Measurements from ENCODE around the genes KIAA0408 and C6orf58.

GRCh38 chr6:127458772-127459764, at the start of gene KIAA0408:
Gene KIAA0408 (minus strand): TSS chr6:127459389.
- RRBS = no CpG with 5 or more reads among the region's 8 CpGs

- RRBS = no CpG with 5 or more reads among the region's 3 CpGs
These were observed at the start of gene C6orf58 for GRCh38 chr6:127577041-127577561. Gene C6orf58 (plus strand): TSS chr6:127577174.

GRCh38 chr6:127592888-127593965, 16.3 kb downstream of the C6orf58 start:
- RRBS = no CpG with 5 or more reads among the region's 36 CpGs

GRCh38 chr6:128313870-128314918, 206.2 kb downstream of the PTPRK start:
- RRBS = no CpG with 5 or more reads among the region's 2 CpGs

DNA sequence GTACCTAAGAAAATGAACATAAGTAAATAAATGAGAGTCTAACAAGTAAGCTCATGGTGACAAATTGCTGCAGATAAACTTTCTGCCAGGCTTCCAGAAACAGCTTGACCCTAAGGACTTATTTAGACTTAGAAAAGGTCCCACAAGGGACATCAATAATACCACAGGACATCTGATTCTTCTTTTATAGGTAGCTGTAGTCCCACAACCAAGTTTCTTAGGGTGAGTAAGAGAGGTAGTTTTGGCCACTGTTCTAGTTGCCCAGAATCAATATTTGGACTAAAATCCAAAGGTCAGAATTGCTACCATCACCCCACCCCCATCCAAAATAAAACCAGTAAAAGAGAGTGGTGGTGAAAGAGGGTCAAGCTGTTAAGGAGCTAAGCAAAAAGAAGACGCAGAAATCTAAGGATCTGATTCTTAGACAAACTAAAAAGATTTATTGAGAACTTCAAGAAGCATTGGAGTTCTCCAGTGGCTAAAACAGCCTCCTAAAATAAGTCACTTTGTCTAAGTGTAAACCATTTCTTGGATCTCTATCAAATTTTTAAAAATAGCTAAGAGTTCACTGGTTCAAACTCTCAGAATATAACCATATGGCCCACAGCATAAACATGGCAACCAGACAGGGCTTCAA, 180.6 kb downstream of the PTPRK start:
- RRBS = no CpG with 5 or more reads among the region's 1 CpG

DNA sequence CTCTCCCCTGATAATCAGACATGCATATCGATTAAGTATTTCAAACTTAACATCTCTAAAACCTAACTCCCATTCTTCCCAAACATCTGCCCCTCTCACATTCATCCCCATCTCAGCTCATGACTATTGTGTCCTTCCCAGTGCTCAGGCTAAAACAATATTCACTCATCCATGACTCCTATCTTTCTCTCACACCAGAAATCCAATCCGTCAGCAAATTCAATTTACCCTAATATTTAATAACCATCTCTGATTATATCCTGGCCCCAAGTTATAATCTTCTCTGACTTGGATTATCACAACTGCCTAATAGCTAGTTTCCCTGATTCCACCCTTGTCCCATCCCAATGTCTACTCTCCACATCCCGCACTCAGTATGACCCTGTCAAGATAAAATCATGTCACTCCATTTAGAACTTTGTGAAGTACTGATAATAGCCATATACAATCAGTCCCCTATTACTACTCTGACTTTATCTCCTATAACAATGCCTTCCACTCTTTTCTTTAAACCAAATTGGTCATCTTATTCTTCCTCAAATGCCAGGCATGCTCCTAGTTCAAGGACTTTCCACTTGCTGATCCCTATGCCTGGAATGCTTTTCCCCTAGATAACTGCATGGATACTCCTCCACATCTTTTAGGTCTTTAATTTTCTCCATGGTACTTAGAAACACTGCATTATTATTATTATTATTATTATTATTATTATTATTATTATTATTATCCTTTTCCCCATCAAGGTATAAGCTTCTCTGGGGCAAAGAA, 145.8 kb downstream of the PTPRK start:
- RRBS = no CpG with 5 or more reads among the region's 3 CpGs

- RRBS = no CpG with 5 or more reads among the region's 2 CpGs
These were observed 15.0 kb downstream of the PTPRK start for GRCh38 chr6:128505459-128505678.

DNA sequence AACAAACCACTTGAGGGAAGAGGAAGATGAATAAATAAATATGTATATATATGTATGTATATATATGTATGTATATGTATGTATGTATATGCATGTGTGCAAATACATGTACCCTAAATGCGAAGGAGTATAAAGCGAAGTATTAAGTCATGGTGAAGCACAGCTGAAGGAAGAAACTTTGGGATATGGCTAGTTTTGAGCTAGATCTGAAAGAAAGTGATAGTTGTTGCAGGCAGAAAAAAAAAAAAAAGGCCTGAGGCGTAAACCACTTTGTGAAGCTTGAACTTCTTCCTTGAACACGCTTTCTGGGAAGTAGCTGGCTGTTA, 6.2 kb upstream of the PTPRK start:
- RRBS = no CpG with 5 or more reads among the region's 4 CpGs

- RRBS = no CpG with 5 or more reads among the region's 2 CpGs
These were observed 5.3 kb downstream of the LAMA2 start for GRCh38 chr6:128888194-128888733.

DNA sequence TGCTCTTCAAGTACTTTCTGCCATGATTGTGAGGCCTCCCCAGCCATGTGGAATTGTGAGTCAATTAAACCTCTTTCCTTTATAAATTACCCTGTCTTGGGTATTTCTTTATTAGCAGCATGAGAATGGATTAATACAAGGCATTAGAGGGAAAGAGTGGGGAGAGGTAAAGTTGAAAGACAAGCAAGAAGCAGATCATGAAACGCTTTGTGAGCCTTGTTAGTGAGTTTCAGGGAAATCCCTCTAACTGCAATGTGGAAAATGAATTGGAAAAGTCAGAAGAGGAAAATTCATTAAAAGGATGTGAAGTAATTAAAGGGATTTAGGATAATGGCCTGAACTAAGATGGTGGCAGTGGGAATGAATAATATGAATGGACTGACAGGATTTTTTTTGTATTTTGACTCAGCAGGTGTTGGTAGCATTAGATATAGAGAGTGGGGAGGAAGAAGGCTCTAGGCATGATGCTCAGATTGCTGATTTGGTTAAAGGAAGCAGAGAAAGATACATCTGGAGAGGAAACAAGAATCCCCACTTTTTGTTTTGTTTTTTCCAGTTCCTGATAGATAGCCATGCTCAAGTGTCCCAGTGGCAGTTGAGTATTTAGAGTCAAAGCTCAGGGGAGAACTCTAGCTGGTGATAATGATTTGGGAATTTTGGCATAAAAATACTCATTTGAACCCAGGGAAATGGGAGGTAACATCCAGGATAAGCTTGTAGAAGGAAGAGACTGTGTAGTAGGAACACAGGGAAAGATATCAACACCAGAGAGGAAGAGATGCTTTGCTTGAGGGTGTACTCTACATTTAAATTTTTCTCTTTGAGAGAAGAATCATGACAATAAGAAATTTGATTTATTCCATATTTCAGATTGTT, 93.1 kb downstream of the LAMA2 start:
- RRBS = no CpG with 5 or more reads among the region's 1 CpG

DNA sequence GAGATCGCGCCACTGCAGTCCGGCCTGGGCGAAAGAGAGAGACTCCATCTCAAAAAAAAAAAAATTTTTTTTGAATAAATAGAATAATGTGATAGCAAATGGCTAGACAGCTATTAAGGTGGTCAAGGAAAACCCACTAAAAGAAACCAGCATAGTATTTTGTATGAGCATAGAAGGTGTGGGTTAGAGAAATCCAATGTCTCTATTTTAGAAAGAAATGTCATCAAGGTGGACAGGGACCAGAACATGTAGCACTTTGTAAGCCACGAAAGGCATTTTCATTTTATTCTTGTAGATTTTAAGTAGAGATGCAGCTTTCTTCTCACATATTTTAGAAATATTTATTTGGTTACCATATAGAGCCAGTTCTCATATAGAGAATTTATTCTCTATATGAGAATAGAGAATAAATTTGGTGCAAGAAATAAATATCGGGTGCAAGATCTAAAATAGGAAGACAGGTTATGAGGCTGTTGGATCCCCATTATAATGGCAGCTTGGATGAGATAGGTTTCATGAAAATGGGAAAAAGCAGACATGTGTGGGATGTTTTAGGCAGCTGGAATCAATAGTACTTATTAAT, 130.5 kb downstream of the LAMA2 start:
- RRBS = no CpG with 5 or more reads among the region's 6 CpGs

- RRBS = no CpG with 5 or more reads among the region's 1 CpG
These were observed 332.2 kb downstream of the ARHGAP18 start for GRCh38 chr6:129377675-129378307.

DNA sequence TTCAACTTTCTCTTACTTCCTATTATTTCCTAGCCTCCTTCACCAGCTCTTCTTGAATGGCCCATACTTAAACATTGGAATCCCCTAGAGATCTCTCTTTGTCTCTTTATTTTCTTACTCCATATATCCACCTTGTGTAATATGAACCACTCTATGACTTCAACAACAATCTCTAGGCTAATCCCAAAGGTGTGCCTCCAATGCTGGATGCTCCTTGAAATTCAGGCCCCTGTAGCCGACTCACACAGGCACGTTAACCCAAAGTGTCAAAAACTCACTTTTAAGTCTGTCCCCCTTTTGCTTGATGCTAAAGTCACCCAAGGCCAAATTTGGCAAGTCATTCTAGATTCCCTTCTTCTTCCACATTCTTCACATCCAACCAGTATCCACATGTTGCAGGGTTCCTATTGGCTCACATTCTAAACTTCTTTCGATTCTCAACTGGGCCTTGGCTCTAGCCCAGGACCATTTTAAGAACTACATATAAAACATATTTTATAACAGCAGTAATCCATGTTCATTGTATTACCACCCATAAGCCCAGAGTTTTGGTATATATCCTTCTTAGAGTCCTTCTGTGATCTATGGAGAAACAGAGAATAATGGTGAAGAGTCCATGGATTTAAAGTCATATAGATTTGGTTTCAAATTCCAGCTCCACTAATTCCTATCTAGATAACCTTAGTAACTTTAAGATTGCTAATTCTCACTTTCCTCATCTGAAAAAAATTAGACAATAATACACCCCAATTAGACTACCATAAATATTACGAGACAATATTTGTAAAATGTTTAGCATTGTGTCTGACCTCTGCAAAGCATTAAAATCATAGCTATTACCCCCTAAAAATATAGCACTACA, 115.4 kb downstream of the ARHGAP18 start:
- RRBS = no CpG with 5 or more reads among the region's 4 CpGs

GRCh38 chr6:129749538-129750208, 39.7 kb upstream of the ARHGAP18 start:
- RRBS = no CpG with 5 or more reads among the region's 5 CpGs

DNA sequence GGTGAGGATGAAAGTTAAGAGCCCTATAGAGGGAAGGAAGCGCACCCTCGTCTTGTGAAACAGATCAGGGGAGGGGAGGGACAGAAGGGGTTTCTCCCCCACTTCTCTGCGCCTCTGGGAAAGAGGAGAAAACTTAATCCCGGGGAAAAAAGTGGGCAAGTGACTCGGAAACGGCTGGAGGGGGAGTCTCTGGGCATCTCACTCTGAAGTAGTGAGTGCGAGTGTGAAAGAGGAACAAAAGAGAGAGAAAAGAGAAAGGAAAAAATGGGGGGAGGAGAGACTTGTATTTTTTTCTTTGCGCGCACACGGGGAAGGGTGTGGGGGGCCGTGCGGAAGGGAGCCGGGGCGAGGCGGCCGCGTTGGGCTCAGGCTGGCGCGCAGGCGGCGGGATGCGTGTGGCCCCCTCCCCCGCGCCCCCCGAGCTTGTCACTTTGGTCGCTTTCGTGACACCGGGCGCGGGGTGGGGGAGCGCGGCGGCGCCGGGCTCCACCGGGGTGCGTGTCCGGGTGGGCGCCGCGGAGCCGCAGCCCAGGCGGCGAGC, 433 bp downstream of the L3MBTL3 start:
- RRBS = 1% methylated on average over 7 of the region's 44 CpGs

DNA sequence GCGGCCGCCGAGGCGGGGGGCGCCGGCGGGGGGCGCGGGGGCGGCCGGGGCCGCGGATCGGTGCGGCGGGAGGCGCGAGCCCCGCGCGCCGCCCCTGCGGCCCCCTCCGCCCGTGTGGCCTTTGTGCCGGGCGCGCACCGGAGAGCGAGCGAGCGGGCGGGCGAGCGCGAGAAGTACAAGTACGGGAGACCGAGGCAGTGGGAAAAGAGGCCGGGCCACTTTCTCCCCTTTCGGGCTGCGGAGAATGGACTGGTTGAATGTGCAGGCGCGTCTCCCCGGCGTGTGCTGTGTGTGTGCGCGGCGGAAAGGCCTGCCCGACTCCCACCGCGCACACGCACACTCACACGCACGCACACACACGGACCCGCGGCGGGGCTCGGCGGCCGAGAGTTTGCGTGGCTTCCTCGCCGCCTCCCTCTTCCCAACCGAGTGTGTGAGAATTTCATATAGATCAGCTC, 933 bp downstream of the L3MBTL3 start:
- RRBS = 2% methylated on average over 34 of the region's 65 CpGs

GRCh38 chr6:130920773-130921617, 93.8 kb downstream of the SMLR1 start:
- RRBS = no CpG with 5 or more reads among the region's 10 CpGs

- RRBS = no CpG with 5 or more reads among the region's 8 CpGs
These were observed 1.3 kb downstream of the EPB41L2 start for GRCh38 chr6:131061729-131062071.

- RRBS = no CpG with 5 or more reads among the region's 12 CpGs
These were observed 888 bp downstream of the AKAP7 start for GRCh38 chr6:131136142-131136568.